Neural progenitor cell (in vitro differentiated cells): ENCODE results near the genes PHF8 and ZXDB.

DNA sequence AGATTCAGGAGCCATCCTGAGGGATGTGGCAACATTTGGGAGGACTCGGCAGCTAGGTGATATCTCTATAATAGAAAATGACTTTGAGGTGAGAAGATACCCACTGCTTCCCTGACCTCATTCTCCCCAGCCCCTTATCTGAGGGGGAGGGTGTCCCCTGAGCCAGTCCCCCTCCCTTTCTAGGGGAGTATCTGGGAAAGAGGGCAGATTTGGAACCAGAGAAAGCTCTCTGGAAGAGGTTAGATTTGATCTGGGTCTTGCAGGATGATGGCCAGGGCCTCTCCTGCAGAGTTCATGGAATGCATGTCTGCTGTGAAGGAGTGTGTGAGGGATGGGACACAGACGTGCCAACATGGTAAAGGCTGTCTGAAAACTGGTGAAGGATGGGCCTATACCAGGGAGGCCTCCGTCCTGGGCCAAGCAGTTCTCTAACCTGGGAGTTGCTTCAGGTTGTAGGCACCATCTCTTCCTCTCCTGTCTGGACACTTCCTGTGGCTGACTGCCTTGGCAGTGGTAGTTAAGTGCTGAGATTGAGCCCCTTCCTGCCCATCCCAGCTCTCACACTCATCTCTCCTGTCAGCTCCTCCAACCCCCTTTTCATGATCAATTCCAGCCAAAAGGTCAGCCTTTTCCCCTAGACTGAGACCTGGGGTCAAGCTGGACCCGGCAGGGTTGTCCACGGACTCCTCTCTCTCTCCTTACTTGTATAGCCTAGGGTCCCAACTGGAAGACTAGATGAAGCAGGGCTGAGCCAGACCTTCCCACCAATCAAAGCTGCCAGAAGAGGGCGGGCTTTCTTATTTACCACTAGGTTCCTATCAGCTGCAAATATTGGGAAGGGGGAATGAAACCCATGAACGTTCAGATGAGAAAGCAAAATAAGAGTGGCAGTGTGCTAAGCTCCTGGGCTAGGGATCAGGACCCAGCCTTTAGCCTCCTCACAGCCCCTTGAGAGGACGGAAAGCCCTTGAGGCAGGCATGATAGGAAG is 34.7 kb downstream of the KDM5C start:
- RAMPAGE, long total RNA = no peak

GRCh38 chrX:53403529-53404234 is 18.8 kb downstream of the SMC1A start:
- RAMPAGE, long total RNA = no peak

DNA sequence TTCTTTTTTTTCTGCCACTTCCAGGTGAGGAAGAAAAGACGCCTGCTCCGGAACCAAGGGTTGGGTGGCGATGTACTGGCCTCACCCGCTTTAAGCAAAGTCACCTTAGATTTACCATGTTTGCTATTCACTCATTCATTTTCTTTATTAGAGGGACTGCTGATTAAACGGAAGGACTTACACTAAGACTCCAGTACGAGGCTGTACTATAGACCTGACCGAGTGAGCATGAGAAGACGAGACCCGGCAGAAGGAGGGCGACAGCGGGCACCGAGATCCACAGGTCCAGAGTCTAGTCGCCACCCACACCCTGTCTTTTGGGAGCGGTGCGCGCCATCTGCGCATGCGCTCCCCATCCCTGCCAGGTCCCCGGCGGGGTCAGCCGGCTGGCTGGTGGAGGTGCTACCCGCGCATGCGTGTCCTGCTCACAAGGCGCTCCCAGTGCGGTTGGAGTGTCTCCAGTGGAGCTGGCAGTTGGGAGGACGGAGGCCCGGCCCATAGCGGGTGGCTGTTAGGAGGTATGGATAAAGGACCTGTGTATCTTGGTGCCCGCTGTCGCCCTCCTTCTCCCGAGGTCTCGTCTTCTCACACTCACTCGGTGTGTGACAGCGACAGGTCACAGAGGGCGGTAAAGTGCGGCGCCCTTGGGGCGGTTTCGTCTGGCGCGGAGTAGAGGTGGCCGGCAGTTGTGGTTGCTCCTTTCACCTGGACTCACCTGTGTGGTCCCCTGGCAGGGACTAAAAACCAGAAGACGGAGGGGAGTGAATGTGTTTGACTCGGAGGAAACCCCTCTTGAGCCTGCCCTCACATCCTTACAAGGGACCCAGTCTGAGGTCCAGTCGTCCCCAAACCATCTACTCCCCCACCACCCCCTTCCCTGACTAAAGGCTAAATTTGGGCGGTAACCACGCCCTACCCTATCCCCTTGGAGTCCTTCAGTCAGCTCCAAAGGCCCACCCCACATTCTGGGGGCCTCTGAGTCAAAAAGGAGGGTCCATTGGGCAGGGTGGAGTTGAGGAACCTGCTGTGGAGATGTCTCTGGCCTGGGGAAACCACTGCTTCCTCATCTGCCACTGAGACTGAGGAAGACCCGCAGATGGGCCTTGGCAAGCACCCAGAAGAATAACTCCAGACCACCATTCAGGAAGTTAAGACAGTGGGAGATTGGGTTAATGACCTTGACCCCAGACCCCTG is 7.6 kb upstream of the HSD17B10 start:
- RAMPAGE, long total RNA = no peak

DNA sequence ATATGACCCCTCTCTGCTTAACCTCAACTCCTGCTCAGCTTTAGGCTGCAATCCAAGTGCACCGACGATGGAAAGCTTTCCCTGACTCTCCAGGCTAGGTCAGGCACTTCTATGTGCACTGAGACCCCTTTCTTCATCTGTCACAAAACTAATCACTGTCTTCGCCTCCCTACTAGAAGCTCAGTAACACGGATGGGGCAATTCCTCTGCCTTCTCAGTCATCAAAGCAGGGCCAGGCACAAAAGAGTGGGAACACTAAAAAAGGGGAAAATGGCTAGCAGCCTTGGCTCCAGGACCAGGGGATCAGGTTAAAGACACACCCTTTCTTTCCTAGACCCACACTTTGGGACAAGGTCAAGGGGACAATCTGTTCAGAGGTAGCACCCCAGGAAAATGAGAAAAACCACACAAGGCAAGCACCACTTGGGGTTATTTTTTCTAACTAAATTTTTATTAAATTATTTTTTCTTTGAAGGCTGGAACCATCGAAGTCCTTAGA is 97.6 kb upstream of the HSD17B10 start:
- RAMPAGE, long total RNA = no peak

DNA sequence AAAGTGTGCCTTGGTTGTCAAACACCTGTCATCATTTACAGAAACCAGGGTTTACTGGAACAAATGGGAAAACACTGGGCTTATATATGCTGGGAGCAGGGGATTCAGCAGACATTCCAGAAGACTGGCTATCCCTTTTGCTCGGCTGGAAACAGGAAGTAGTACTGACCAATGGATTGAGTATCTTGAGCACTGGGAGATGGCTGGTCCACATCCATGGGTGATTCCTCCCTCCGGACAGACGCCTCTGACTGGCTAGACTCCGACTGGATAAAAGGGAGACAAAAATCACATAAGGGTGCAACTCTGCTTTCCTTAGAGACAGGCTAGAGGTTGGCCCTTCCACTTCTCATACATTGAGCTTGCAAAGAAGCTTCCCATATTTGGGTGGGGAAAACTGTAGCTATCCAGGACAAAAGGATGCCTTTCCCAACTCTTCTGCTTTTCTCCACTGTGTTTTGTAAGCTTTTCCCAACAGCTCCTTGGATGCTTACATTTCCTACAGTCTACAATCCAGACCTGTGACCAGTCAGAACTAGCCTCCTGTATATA is 108.2 kb upstream of the HSD17B10 start:
- RAMPAGE, long total RNA = no peak

DNA sequence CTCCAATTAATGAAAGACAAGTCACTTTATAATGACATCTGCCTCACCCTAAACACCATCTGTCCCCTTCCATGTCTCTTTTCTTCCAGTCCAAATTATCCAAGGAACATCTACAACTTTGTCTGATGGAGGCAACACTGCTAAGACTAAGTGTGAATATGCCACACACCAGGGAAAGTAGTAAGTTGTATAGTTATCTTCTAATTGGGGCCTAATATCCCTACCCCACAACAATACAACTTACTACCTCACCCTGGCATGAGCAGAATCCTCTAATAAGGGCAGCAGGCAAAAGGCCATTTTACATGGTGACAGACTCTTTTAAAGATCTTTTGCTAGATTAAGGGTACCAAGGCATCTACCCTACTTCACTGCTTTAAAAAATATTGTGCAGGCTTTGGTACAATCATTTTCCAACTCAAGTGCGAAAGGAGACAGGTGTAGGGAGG is 121.9 kb upstream of the HSD17B10 start:
- RAMPAGE, long total RNA = no peak

DNA sequence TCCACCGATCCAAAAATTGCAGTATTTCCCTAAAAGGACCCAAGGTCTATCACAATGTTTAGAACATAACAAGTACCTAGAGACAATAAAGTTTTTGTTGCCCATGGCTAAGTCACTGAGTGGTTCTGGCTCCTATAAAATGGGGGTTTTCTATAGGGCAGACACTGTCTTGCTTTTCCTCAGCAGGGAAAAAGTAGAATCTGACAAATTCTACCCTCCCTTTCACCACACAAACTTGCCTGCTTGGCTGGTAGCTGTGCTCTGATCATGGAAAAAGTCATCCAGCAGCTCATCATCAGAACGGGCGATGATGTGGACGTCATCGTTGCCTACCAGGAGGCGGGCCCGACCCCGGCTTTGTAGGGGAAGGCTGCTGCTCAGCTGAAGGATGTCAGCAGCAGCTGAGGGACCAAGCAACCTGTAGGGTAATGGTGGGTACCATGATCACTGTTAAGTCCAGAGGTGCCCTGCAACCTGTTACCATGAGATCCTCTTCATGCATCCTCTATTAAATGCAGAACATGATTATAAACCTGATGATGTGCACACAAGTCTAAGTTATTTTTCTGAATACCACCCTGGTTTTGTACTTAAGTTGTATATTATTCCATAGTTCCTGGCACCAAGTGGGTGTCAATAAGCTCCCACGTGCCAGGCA is 125.1 kb upstream of the HSD17B10 start:
- RAMPAGE, long total RNA = no peak

GRCh38 chrX:54043745-54044568 is at the start of gene PHF8:
PHF8 (minus strand) TSS chrX:54044473.
- RAMPAGE, long total RNA = no peak

DNA sequence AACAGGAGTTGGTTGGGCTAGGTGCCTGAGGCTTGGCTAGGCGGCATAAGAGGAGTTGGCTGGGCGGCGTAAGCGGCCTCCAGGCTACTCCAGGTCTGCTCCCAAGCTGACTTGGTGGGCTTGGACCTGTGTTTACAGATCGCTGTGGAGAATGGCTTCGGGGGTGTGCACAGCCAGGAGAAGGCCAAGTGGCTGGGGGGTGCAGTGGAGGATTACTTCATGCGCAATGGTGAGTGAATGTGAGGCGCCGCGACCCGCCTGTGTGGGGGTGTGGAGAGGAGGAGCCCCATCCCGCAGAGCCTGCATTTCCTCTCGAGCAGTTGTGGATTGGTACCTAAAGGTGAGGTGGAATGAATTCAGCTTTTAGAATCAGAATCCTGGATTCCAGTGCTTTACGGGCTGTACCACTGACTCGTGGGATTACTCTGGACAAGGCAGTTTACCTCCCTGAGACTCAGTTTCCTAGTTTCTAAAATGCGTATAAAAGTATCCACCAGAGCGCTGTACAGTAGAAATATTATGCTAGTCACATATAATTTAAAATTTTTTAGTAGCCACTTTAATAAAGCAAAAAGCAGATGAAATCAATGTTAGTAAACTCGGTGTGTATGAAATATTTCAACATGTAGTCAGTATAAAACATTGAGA is 472 bp downstream of the TSR2 start:
- RAMPAGE, long total RNA = no peak

DNA sequence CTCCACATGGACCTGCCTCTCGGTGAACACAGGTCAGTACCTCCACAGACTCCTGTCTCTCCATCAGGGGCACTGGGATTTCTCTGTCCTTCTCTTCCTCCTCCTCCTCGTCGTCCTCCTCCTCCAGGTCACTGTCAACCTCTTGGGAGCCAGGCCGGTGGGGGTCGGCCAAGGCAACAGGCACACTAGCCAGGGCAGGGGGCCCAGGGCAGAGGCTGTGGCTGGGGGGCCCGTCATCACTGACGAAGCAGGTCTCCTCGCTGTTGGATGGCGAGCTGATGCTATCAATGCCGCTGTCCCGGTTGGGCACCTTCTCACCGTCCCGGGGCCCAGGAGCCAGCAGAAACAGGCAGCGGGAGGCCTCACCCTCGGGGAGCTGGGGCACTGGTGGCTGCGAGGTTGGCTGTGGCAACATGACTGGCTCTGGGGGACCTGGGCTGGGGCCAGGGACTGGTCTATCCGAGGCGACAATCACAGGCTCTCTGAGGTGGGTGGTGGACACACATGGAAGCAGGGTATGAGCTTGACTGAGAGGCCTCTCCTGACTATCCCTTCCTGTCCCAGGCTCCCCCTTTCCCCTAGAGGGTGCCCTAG is 26.0 kb downstream of the FGD1 start:
- RAMPAGE, long total RNA = no peak

GRCh38 chrX:54496421-54496788 is 371 bp upstream of the FGD1 start:
- RAMPAGE, long total RNA = no peak

DNA sequence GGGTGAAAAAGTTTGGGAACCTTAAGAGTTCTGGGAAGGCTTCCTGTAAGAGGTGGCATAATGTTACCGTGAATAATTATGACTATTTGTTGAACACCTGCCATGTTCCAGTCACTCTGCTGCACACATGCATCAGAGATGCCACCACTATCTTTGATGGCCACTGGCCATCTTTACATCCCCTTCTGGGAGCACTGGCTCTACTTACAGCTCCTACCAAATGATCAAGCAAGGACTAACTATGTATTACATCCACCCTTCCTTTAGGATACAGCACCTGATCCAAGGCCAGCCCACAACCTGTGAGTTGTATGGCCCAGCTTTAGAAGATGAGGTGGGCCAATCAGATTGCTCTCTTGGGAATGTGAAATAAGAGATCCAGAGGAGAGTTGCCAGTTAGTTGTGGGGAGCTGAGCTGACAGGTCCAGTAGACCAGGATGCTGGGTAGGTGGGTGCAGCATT is 111.4 kb downstream of the GNL3L start:
- RAMPAGE, long total RNA = no peak

DNA sequence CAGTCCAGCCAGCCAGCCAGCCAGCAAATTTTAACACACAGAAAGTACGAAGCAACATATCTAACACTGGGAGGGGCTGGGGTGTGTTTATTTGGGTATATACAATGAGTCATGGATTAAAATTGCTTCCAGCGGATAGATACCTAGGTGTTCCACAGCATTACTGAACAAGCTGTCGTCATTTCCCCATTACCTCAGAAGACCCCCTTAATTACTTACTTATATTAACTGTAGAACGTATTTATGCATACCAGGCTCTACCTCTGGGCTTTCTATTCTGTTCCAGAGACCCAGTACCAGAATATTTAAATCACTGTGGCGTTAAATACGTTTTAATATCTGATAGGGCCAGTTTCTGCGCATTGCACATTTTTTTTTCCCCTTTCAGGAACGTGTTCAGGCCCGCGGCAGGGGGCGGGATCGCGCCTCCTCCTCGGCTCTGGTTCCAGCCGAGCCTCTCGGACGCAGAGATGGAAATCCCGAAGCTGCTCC is at the start of gene ZXDB:
Gene ZXDB, plus strand, starts transcription at position 433 of the 492 bp plus-strand sequence.
- RAMPAGE, long total RNA = no peak

- RAMPAGE, long total RNA = no peak
Observed at GRCh38 chrX:63661533-63662116, 123.4 kb downstream of the ARHGEF9 start.

DNA sequence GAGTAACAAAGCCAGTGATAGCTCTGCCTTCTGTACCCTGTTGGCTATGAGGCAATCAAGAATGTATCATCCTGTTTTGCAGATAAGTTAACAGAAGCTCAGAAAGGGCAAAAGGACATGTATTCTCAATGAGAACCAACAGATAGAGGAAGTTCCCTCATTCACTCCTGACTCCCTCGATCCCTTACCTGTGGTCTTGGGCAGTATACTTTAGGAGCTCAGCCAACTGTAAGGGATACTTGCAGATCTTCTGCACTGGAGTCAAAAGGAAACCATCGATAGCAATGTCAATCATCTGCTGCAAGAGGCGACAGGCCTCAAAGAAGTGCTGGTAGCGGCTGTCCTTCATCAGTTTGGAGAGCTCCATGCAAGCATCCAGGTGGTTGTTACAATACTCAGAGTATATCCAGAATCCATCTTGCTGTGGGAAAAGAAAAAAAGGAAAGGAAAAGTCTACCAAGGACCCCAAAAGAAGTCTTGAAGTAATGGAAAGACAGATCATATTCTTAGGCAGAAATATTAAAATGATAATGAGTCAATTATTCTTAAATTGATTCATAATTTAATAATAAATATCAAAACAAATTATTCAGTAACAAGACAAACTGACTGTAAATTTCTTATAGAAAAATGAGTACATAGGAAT is 106.7 kb downstream of the ARHGEF9 start:
- RAMPAGE, long total RNA = no peak

- RAMPAGE, long total RNA = no peak
Observed at GRCh38 chrX:63753932-63754263, 31.1 kb downstream of the ARHGEF9 start.

- RAMPAGE, long total RNA = no peak
Observed at GRCh38 chrX:64204577-64205117, 861 bp downstream of the AMER1 start.

DNA sequence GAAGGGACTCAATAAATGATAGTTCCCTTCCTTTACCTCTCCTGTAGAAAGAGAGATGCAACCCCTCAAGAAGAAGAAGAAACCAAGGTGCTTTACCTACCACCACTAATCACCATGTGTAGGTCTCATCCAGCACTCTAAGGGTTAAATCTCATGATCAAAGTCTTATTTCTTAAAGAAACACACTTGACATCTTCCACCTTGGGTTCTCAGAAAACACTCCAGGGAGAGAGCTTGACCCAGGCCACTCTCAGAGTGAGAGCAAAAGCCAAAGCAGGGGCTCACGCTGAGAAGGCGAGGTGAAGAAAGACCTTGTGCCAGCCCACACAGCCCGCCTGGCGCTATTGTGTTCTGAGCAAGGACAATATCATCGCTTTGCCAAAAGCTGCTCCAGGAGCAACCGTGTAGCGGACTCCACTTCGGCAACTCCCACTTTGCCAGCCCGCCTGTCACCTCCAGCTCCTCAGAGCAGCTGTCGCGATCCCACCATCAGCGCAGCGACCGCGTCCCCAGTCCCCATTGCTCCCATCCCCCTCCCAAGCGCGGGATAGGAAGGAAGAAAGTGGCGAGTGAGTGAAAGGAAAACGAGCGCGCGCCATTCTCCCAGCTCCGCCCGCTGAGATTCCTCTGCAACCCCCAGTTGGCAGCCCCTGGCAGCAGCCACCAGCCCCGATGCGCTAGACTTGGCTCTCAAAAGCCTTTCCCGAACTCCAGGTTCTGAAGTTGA is 856 bp downstream of the ZC4H2 start:
- RAMPAGE, long total RNA = no peak

DNA sequence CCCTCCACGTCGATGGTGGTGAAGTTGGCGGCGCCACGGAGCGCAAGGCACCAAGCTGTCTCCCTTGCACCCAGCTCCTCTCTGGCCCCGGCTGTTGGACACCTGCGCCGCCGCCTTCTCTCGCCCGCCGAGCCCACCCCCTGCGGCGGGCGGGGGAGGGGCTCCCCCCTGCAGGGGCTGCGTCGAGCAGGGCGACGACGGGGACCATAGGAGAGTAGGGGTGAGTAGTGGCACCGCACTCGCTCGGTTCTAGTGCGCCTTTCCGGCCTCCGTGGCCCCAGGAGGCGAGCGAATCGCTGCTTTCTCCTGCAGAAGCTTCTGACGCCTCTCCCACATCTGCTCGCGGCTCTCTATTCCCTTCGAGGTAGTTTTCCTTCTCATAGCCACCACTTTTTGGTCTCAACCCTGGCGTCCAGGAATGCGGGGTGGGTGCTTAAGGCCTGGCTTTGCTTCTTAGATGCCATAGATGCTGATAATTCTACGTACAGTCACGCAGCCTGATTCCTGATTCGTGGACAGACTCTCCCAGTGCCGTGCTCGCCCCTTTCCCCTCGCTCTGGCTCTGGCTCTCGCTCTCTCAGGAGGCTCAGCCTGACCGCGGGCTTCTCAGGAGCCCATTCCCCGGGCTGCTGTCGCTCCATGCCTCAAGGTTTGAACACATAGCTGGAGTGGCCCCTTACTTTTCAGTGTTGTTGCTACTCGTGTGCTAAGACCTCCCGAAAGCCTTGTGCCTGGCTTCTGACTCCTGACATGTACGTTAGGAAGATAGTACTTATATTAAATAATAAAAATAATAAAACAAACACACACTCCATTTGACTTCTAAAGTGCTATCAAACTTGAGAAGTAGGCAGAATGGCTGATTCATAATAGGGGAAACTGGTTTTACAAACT is 671 bp downstream of the ZC3H12B start:
- RAMPAGE, long total RNA = no peak

DNA sequence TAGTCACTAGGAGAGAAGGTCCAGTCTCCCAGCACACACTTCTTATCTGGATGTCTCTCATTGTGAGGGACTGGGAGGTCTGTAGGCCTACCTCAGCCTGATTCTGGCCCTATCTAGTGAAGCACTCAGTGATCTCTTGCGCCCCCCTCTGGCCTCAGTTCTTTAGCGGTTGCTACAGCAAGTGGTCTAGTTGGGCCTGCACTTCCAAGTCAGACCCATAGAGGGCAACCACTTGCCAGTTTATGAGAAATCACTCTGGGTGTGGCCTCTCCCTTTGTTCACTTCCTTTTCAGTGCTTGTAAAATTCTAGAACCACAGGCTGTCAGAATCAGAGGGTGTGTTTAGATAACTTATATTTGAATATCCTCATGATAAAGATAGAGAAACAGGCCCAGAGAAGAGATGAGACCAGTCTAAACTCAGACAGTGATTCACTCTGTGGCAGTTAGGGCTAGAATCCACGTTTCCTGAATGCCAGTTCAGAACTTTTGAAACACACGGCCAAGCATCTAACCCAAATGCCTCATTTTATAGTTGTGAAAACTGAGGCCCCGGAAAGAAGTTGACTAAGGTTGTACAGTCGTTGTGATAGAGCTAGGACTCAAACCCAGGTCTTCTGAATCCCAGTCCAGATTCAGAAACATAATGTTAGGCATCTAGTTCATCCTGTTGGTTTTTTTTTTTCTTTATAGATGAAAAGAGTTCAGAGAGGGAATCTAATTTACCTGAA is 61.0 kb upstream of the LAS1L start:
- RAMPAGE, long total RNA = no peak